Left common carotid artery plus branches (tissue), 1 donor: ENCODE measurements around the genes FSIP2 and ITGAV.

DNA sequence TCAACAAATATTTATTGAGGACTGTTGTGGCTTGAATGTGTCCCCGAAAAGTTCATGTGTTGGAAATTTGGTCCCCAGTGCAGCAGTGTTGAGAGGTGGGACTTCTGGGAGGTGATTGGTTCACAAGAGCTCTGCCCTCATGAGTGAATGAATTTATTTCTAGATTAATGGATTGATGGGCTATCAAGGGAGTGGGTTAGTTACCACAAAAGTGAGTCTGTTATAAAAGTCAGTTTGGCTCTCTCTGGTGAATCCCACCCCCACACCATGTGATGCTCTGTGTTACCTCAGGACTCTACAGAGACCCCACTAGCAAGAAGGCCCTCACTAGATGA, 46.8 kb upstream of the FRZB start:
- PRO-cap = no peak

- PRO-cap = no peak
Observed at GRCh38 chr2:182913658-182914174, 47.3 kb upstream of the FRZB start.

DNA sequence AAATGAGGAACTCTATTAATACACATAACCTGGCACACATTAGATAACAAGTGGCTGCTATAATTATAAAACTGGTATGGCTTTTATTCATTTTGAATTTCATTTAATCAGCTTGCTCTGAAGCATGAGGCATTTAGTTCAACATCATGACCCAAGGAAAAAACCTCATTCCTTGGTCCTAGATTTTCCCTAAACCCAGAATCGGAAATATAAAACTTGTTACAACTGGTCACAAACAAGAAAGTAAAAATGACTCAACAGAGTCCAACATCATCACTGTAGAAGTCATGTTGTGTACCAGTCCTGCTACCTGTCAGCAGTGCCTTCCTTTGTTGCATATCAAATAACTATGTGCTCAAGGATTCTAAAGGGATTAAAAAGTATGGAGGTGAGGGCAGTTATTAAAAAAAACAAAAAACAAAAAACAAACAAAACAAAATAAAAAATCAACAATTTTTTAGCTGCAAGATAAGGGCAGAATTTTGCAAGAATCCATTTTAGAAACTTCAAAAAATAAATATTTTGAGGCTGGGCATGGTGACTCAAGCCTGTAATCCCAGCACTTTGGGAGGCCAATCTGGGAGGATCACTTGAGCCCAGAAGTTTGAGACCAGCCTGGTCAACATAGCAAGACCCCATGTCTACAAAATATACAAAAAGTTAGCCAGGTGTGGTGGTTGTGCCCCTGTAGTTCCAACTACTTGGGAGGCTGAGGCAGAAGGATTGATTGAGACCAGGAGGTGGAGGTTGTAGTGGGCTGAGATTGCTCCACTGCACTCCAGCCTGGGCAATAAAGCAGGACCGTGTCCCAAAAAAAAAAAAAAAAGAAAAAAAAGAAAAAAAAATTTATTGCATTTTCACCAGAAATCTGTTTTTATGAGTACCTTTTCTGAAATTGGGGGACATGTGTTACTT, 18.3 kb downstream of the NCKAP1 start:
- PRO-cap = no peak

DNA sequence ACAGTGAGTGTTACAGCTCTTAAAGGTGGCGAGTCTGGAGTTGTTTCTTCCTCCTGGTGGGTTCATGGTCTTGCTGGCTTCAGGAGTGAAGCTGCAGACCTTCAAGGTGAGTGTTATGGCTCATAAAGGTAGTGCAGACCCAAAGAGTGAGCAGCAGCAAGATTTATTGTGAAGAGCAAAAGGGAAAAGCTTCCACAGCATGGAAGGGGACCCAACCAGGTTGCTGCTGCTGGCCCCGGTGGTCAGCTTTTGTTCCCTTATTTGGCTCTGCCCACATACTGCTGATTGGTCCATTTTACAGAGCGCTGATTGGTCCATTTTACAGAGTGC, 374.4 kb downstream of the ZNF804A start:
- PRO-cap = no peak

- PRO-cap = no peak
Observed at GRCh38 chr2:185289971-185290600, 448.5 kb upstream of the FSIP2 start.

- PRO-cap = no peak
Observed at GRCh38 chr2:185738557-185739519, at the start of gene FSIP2. TSS of gene FSIP2 (plus strand) at chr2:185738804.

- PRO-cap = no peak
Observed at GRCh38 chr2:185746618-185747021, 8.0 kb downstream of the FSIP2 start.

GRCh38 chr2:186483971-186484430, 2.1 kb upstream of the ZC3H15 start:
- PRO-cap = no peak

- PRO-cap = bidirectional peak, plus-strand start at chr2:186590069, minus-strand start at chr2:186589890; bidirectional peak, plus-strand start at chr2:186590330, minus-strand start at chr2:186590143
Observed at GRCh38 chr2:186589585-186590669, at the start of gene ITGAV. TSS of gene ITGAV (plus strand) at chr2:186590056.

DNA sequence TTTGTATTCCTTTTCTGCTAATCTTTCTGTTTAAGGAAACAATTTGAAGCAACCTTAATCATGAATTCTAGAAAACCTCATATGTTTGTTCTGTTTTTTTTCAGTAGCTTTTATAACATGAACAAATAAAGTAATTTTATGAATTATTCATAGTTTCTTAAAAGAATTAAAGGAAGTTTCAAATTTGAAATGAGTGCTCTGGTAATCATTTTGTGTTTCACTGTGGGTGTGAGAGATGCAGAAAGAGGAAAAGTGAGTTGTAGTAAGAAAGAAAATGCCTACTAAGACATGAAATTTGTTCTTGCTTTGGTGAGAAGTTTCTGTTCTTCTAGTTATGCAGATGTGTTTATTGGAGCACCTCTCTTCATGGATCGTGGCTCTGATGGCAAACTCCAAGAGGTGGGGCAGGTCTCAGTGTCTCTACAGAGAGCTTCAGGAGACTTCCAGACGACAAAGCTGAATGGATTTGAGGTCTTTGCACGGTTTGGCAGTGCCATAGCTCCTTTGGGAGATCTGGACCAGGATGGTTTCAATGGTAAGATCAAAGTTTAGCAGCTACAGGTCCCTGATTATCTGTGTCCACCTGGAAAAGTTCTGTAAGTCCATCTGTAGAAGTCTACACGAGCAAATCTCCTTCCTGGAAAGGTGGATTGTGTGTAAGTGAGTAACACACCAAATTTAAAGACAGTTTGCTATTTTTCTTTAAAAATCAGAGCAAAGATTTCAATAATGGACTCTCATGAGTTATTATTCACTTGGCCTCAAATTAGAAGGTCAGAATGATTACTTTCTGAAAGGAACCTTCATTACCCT, 51.4 kb downstream of the ITGAV start:
- PRO-cap = no peak

GRCh38 chr2:186646475-186646952, 47.3 kb upstream of the FAM171B start:
- PRO-cap = no peak

GRCh38 chr2:187002924-187003707, 154.1 kb upstream of the ZSWIM2 start:
- PRO-cap = no peak

DNA sequence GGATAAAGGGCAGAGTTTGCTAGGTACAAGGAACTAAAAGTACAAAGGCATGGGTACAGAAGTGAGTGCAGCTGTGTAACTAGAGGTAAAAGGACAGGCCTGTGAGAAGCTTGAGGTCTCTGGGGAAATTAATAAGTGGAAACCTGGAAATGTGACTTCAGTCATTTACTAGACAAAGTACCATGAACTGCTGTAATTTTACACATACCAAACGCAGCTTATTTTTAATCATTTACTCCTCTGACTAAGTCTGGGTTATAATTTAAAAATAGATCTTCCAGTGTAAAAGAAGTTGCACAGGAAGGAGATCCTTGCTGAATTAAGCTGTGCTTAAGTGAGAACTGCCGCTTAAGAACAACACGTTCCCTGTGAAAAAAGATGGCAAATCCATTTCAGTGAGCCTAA, 44.5 kb downstream of the CALCRL start:
- PRO-cap = no peak

GRCh38 chr2:187504785-187505737, 49.2 kb downstream of the TFPI start:
- PRO-cap = no peak

GRCh38 chr2:187520243-187520757, 33.9 kb downstream of the TFPI start:
- PRO-cap = no peak

DNA sequence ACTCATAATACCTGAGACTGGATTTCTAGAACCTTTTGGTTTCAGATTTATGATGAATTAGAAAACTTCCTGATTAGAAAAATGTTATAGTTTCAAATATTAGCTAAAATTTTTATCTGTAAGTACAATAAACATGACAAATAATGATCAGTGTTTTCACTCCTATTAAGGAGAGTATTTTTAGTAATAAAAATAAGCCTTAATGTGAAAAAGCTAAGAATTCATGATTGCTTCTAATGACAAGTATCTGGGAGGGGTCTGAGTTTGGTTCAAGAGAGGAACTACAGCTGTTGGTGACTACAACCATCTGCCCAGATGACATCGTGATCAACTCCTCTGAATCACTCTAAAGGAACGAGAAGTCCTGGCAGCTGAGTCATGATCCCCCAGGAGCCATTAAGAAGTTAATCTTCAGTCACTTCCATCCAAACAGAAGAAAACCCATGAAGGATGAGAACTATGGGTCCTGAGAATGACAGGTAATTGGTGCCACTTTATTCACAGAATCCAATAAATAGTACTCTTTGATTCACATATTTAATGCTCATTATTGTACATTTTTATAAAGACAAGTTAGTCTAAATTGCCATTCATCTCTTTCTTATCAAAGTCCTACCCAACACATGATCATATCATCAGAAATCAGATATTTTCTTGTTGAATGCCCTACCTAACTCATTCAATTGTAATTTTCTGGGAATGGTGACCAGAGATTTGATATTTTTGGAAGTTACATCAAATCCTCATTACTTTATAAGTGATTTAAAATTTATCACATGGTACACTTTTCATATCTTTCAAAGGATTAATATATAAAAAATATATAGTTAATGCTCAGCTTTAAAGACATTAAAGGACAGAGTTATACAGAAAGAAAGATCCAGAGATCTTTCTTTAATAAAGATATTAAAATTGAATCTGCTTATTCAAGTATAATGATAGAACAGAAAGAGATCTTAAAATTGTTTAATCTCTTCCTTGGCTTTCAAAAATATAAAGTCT, 6.7 kb downstream of the TFPI start:
- PRO-cap = no peak

DNA sequence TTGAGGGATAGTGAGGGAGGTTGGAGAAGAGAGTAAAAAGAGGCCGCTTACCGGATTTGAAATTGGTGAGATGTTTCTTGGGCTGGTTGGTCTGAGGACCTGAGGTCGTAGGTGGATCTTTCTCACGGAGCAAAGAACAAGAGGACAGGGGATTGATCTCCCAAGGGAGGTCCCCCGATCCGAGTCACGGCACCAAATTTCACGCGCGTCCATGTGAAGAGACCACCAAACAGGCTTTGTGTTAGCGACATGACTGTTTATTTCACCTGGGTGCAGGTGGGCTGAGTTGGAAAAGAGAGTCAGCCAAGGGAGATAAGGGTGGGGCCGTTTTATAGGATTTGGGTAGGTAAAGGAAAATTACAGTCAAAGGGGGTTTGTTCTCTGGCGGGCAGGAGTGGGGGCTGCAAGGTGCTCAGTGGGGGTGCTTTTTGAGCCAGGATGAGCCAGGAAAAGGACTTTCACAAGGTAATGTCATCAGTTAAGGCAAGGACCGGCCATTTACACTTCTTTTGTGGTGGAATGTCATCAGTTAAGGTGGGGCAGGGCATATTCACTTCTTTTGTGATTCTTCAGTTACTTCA, 11.4 kb upstream of the TFPI start:
- PRO-cap = no peak

- PRO-cap = no peak
Observed at GRCh38 chr2:188034804-188035091, 256.9 kb upstream of the GULP1 start.

DNA sequence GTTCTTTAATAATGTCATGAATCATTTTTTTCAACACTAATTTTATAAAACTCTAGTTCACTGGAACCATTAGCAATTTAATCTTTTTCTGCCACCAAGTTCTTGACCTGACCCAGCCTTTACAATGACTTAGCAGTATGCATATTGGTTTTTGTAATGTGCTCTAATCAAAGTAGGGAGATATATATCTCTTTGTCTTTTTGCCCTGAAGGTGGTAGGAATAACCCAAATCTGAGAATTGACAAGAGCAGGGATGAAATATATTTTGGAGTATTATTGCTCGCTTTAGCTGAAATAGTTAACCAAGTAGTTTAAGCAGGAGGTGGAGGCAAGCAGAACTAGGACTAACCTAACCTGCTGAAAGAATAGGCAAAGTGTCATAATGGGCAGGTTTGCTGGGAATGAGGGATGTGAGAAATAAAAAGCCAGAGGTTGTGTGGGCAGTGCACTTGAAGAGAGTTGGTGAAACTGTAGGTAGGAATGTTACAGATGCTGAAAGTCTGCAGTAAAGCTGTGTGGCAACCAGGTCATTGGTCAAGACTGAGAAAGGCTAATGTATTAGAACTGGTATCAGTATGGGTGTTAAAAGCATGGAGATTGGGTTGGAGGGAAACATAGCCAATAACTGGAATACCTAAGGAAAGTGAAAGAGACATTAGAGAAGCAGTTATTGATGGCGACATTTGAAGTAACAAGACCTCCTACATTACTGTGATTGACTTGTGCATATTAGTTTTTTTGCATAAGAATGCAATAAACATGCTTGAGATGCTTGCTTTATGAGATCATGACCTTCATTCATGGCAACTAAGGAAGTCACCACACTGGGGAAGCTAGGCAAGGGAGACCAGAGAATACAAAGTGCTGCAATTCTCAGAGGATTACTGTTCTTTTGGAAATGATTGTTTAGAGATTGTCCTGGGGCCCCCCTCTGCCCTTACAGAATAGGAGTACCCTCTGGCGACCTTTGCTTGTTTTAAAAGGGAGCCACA, 11.7 kb downstream of the GULP1 start:
- PRO-cap = no peak

DNA sequence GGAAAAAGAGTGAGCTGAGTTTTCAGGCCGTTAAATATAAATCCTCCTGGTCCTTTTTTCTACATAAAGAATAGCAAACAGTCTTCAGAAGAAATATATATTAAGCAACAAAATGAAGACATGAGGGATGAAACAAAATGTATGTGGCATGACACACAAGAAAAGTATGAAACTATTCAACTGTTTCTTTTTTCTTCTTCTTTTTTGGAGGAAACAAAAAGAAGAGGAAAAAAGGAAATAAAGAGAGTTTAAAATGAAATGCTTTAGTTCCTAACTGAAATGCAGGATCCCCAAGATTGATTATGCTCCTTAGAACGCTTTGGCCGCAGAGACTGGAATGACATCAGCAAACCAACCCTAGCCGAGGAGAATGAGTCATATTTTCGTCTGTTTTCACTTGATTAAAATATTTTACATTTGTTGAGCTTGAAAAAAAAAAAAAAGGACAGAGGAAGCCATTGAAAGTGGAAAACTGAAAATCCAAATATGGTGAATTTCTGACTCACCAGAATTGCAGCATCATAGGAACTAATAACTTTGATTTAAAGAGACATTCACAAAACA, 30.5 kb upstream of the COL5A2 start:
- PRO-cap = no peak